Breast epithelium (tissue), 2 donors: Measurements from ENCODE around the gene PEX11B.

- PRO-cap: no peak
- RAMPAGE, long total RNA, 2 experiments: no peak in any of the 2 experiments
Measured at GRCh38 chr1:121458677-121459170, 273.9 kb downstream of the SRGAP2C start.

GRCh38 chr1:121518535-121519484 lies 334.0 kb downstream of the SRGAP2C start:
- PRO-cap: no peak
- RAMPAGE, long total RNA, 2 experiments: no peak in any of the 2 experiments

DNA sequence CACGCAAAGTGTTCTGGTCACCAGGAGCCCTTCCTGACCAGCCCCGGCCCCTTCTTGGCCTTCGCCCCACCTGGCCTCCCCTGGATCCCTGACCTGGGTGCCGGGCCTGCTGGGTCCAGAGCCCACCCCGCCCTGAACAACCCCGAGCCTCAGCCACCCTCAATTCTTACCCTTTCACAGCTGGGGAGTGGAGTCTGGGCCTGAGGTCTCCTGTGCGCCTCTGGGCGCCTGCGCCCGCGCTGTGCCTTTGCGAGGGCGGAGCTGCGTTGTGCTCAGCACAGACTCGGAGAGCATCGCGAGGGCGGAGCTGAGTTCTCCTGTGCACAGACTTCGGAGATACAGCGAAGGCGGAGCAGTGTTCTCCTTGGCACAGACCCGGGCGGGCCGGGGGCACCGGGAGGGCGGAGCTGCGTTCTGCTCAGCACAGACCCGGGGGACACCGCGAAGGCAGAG lies 123.4 kb downstream of the PPIAL4E start:
- PRO-cap: no peak
- RAMPAGE, long total RNA, 2 experiments: no peak in any of the 2 experiments

- PRO-cap: no peak
- RAMPAGE, long total RNA, 2 experiments: no peak in any of the 2 experiments
Measured at GRCh38 chr1:145160970-145161357, 65.2 kb downstream of the FAM72D start.

DNA sequence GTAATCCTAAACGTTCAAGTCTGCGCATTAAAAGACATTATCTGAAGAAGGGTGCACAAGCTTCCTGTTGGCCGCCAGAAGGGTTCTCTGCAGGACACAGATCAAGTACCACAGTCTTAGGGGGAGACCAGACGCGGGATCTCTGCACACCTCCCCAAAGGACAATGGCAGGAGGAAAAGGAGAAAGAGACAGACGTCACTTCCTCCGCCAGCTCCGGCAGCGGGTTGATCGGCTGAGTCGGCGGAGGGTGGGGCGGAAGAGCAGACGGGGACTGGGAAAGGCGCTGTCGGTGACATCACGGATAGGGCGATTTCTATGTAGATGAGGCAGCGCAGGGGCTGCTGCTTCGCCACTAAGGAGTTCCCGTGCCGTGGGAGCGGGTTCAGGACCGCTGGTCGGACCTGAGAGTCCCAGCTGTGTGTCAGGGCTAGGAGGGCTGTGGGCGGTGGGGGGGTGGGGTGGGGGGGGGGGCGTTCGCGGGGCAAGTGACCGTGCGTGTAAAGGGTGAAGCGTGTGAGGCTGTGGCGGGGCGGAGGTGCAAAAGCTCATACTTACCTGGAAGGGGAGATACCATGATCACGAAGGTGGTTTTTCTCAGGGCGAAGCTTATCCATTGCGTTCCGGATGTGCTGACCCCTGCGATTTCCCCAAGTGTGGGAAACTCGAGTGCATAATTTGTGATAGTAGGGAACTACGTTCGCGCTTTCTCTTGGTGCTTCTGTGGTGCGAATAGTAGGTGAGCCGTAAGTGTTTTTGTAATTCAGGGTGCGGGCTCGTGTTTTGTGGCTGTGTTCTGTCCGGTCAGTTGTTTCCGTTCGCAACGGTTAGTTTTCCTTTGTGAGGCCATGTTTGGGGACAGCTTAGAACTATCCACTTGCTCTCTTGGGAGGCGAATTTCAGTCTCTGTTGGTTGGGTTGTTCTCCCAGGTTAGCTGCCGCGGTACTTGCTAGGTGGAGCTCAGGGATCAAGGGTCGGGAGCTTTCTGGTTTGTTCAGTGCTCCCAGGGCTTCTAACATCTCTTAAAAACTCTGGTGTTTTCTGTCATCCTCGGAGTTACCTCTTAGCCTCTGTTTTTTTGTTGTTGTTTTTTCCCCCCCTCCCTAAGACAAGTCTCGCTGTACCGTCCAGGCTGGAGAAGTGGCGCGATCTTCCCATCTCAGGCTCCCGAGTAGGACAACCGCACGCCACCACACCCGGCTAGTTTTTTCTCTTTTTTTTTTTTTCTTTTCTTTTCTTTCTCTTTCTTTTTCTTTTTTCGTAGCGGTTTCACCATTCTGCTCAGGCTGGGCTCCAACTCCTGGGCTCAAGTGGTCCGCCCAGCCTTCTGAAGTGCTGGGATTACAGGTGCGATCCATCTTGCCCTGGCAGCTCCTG lies 39.1 kb upstream of the PPIAL4D start:
- PRO-cap: unidirectional peak, minus-strand start at position 166 of the sequence; unidirectional peak, plus-strand start at position 549 of the sequence; unidirectional peak, plus-strand start at position 579 of the sequence; unidirectional peak, plus-strand start at position 900 of the sequence
- RAMPAGE, long total RNA, 2 experiments: no peak in any of the 2 experiments

DNA sequence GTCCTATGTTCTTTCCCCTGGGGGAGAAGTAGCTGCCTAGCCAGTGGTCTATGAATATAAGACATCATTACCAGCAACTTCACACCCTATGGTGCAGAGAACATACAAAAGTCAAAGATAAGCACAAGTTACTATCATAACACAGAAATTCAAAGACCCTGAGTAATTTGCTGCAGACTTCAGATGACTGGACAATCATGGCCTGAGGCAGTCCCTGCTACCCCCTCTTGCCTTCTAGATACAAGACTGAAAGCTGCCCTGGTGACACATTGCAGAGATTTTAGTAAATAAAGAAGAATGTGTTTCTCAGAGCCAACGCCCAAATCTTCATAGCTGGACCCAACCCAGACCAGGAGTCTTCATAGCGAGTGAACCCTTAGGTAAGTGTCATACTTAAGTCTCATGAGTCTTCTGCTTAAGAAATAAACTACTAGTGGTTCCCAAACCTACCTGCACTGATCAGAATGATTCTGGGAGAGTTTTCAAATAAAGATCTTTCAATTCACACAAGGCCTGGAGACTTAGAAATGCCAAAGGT lies 885 bp downstream of the PDZK1 start:
- PRO-cap: no peak
- RAMPAGE, long total RNA, 2 experiments: no peak in any of the 2 experiments

DNA sequence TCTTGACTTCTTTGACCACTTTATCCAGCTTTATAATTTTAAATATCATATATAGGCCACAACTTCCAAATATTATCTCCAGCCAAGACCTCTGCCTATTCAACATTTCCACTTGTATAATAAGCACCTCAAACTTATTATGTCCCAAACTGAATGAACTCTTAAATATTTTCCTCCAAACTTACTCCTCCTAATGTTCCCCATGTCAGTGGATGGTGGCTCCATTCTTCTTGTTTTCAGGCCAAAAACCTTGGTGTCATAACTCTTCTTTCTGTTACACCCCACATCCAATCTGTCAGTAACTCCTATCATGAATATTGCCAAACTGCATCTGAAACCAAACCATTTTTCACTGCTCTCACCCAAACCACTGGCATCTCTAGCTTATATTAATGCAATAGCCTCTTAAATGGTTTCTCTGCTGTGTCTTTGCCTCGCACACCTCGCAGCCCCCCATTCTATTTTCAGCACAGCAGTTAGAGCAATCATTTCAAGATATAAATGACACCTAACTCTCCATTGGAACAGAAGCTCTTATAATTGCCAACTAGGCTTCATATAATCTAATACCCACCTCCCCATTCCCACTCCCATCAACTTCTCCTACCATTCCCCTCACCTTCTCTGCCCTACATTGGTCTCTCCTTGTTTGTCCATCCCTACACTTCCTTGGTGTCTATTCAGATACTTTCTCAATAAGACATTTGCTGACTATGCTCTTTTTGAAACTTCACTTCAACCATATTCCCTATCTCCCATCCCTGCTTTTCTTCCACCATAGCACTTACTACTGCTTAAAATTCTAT lies 40.1 kb downstream of the CD160 start:
- PRO-cap: no peak
- RAMPAGE, long total RNA, 2 experiments: no peak in any of the 2 experiments

GRCh38 chr1:145797056-145797969 lies 26.6 kb downstream of the RNF115 start:
- PRO-cap: no peak
- RAMPAGE, long total RNA, 2 experiments: no peak in any of the 2 experiments

- PRO-cap: unidirectional peak, minus-strand start at chr1:145872738
- RAMPAGE, long total RNA, 2 experiments: start-site peak on the minus strand in 1 of 2 experiments, at chr1:145872740-145872776 at its widest, 467 reads per replicate
Measured at GRCh38 chr1:145871865-145873278, 13.3 kb downstream of the ANKRD35 start.

DNA sequence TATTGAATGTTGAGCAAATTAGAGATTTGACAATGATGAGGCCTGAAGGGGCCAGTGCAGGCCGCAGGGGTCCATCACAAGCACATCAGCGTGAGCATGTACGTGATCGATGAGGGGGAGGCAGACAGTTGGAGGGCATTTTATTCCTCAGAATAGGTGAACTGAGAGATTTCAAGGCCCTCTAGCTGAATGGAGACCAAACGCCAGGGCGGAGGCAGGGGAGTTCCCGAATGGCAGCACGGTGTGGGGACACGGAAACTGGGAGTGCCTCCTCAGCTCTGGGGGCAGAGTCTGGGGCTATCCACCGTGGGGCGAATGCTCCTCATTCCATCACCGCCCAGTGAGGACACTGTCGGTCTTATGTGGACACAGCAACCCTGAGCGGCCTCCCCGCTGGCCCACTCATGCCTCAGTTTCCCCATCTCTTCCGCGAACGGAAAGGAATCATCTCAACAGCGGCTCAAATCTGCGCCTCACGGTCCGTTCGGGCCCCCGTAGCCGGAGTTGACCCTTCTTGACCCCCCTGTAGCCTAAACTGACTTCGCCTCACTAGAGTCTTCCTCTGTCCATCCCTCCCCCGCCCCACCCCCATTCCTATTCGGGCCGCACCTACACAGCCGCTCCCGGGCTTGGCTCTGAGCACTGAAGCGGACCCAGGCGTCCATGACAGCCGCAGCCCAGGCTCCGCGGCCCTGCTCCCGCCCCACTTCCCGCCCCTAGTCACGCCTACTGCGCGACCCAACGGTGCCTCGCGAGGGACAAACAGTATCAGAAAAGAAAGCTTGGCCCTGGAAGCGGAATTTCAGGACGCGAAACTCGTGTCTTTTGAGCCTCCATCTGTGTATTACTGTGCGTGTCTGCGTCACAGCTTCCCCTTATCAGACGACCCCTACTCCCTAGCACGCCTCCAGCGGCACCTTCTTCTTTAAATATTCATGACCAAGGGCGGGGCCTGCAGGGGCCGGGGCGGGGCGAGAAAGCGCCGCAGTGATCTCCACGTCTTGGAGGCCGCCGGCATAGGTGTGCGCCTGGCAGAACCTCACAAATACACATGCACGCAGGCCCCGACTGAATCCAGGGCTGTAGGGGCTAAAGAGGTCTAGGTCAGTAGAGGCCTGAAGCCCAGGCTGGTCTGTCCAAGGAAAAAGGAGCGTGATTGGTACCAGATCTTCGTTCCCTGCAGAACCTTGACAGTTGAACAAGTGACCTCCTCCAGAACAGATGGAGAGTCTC lies at the start of gene PEX11B:
PEX11B (minus strand) TSS at position 694 of the 1,233 bp plus-strand sequence.
- PRO-cap: bidirectional peak, plus-strand start at position 990 of the sequence, minus-strand start at position 694 of the sequence
- RAMPAGE, long total RNA, 2 experiments: start-site peak on the plus strand in 1 of 2 experiments, centred at position 1,000 of the sequence, 11 reads per replicate; start-site peak on the minus strand in 1 of 2 experiments, centred at position 673 of the sequence, 116 reads per replicate

GRCh38 chr1:145989724-145990291 lies 6.6 kb downstream of the TXNIP start:
- PRO-cap: unidirectional peak, minus-strand start at chr1:145990193
- RAMPAGE, long total RNA, 2 experiments: no peak in any of the 2 experiments

GRCh38 chr1:145990292-145990741 lies 6.1 kb downstream of the TXNIP start:
- PRO-cap: no peak
- RAMPAGE, long total RNA, 2 experiments: no peak in any of the 2 experiments

DNA sequence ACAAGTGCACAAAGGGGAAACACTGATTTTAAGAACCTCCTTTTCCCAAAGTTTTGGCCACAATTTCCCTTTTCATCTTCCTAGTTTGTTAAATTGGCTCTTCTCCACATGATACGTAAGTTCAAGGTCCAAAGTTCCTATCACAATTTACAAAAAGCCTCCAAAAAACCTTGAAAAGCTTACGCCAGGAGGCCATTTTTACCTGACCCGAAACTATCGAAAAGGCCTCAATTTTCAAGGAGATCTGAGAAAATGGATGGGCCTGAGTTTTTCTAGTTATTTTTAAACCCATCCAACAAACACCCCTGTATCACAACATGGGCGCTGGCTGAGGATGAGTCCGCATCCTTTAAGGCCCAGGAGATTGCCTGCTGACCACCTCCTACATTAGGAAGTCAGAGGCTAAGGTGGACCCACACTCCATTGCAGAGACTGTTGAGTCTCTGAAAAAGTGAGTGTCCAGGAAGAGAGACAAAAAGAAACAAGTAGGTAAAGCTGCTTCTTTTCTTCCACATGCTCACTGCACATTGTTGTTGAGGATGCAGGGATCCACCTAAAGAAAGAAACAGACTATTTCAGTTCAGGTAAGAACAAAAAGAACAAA lies 2.9 kb downstream of the TXNIP start:
- PRO-cap: unidirectional peak, minus-strand start at position 434 of the sequence
- RAMPAGE, long total RNA, 2 experiments: start-site peak on the minus strand in 1 of 2 experiments, centred at position 348 of the sequence, 272 reads per replicate

DNA sequence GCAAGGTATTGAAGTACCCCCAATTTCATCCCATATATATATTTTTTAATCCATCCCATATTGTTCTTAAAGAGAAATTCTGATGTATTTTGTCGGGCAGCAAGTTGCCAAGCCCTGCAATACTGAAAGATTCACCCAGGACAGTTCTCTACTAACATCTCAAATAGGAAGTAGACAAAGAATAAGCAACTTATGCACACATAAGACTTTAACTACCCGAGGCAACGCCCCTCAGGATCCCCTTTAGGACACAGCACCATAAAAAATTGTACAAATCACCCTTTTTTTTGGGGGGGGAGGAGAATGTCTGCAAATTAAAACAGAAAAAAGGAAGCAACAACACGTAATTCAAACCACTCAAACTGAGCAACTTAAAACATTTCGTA lies 824 bp downstream of the TXNIP start:
- PRO-cap: no peak
- RAMPAGE, long total RNA, 2 experiments: no peak in any of the 2 experiments

- PRO-cap: no peak
- RAMPAGE, long total RNA, 2 experiments: no peak in any of the 2 experiments
Measured at GRCh38 chr1:145997781-145998091, 1.4 kb upstream of the TXNIP start.

GRCh38 chr1:146039872-146040208 lies 18.3 kb upstream of the HJV start:
- PRO-cap: no peak
- RAMPAGE, long total RNA, 2 experiments: no peak in any of the 2 experiments

GRCh38 chr1:146049347-146049918 lies 27.9 kb upstream of the HJV start:
- PRO-cap: no peak
- RAMPAGE, long total RNA, 2 experiments: no peak in any of the 2 experiments

GRCh38 chr1:146050465-146050882 lies 28.9 kb upstream of the HJV start:
- PRO-cap: no peak
- RAMPAGE, long total RNA, 2 experiments: no peak in any of the 2 experiments

- PRO-cap: no peak
- RAMPAGE, long total RNA, 2 experiments: no peak in any of the 2 experiments
Measured at GRCh38 chr1:146940365-146940629, 2.2 kb downstream of the NBPF12 start.

DNA sequence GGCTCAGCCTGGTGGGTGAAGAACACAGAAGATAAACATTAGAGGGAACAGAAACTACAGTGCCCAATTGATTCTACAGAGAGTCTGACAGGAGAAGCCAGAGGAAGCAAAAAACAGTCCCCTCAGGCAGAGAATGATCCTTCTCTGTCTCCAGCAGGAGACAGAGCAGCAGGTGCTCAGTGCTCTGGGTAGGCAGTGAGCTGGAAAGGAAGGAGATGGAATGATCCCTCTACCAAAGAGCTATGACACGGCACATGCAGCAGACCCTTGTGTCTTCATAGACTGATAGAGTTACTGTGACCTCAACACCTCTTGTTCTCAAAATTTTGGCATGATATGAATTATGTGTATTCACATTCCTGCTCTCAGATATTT lies 62.3 kb downstream of the PRKAB2 start:
- PRO-cap: no peak
- RAMPAGE, long total RNA, 2 experiments: no peak in any of the 2 experiments